Pericardium fibroblast (primary cell): Measurements from ENCODE around the gene GP9.

- RAMPAGE, long total RNA = no peak
Observed at GRCh38 chr3:128742672-128743274, 16.8 kb downstream of the RAB7A start.

DNA sequence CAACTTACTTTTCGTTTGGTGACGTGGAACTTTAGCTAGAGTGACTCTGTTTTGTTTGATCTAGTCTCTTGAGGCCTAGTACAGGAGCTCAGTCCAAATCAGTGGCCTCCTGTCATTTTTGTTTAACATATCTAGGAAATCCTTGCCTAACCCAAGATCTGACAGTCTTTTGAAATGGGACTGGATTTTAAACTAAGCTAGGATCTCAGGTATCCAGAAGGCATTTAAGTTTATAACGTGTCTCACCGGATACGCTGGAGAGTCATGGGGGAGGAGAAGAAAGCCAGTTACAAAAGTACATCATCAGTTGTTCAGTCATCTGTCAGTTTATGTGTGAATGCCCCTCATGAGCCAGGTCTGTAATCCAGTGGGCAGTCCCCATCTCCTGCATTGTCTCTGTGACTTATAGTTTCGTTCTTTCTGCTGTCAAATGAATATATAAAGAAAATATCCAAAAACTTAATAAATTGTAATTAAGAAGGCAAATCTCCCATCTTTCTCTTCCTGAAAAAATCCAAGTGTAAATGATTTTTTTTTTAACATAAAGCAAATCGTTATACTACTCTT lies 44.4 kb downstream of the RAB7A start:
- RAMPAGE, long total RNA = no peak

GRCh38 chr3:128922679-128923649 lies 43.5 kb downstream of the ACAD9 start:
- RAMPAGE, long total RNA = no peak

DNA sequence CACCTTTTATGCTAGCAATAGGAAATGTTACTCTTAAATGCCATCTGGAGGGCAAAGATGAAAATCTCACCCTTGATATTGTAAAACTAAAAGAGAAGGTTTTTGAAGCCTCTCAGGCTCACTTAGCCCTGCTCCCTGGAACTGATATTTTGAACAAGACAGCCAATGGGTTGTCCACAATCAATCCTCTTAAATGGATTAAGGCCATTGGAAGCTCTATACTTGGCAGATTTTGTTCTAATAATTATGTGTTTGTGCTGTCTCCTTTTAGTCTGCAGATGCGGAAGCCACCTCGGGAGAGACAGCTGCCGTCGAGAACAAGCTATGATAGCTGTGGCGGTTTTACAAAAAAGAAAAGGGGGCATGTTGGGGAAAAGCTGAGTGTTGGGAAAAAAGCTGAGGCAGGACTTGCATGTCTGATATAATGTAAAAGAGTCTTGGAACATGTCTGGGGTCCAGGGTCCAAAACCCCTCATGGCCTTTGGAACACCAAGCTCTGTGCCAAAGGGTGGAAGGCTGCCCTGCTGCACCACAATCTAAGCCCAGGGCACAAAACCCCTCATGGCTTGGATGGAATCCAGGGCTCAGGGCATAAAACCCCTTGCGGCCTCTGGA lies 44.4 kb downstream of the ACAD9 start:
- RAMPAGE, long total RNA = no peak

- RAMPAGE, long total RNA = no peak
Observed at GRCh38 chr3:129047460-129047659, 13.2 kb upstream of the GP9 start.

DNA sequence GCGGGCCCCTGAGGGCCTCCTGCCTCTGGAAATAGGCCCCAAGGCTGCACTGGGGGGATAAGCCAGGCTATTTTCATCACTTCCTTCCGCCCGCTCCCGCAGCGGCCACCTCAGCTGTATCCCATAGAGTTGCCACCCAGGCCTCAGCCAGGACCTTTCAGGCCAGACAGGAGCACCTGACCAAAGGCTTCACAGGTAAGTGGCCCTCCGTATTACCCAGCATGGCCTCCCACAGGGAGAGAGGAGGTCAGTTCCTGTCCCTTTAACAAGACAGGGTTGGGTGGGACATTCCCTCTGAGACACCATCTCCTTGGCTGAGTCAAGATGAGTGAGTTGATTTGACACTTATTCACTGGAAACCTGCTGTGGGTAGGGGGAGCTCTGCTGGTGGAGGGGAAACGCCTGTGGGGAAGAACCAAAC lies at the start of gene GP9:
GP9 (plus strand) TSS at position 124 of the 421 bp plus-strand sequence.
- RAMPAGE, long total RNA = no peak

DNA sequence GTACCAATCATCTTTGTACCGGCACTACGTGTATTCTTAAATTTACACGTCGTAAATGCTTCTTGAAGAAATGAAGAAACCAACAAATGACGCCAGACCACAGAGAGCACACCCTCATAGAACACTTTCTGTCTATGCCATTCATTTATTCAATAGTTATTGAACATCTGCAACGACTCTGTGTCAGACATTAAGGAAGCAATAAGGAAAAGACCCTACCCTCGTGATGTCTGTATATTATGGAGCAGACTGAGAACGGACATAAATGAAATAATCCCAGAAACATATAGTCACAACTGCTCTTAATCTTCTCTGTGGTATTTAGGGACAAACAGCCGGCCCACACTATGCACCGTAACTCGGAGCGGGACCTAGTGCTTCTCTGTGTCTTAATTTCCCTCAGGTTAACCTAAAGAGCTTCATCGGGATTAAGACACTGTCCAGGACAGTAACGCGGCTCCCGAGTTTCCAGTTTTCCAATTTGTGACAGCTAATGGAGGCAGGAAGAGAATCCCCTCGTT lies 480 bp downstream of the ISY1 start:
- RAMPAGE, long total RNA = no peak

- RAMPAGE, long total RNA = no peak
Observed at GRCh38 chr3:129165500-129165959, 4.7 kb upstream of the ISY1 start.

DNA sequence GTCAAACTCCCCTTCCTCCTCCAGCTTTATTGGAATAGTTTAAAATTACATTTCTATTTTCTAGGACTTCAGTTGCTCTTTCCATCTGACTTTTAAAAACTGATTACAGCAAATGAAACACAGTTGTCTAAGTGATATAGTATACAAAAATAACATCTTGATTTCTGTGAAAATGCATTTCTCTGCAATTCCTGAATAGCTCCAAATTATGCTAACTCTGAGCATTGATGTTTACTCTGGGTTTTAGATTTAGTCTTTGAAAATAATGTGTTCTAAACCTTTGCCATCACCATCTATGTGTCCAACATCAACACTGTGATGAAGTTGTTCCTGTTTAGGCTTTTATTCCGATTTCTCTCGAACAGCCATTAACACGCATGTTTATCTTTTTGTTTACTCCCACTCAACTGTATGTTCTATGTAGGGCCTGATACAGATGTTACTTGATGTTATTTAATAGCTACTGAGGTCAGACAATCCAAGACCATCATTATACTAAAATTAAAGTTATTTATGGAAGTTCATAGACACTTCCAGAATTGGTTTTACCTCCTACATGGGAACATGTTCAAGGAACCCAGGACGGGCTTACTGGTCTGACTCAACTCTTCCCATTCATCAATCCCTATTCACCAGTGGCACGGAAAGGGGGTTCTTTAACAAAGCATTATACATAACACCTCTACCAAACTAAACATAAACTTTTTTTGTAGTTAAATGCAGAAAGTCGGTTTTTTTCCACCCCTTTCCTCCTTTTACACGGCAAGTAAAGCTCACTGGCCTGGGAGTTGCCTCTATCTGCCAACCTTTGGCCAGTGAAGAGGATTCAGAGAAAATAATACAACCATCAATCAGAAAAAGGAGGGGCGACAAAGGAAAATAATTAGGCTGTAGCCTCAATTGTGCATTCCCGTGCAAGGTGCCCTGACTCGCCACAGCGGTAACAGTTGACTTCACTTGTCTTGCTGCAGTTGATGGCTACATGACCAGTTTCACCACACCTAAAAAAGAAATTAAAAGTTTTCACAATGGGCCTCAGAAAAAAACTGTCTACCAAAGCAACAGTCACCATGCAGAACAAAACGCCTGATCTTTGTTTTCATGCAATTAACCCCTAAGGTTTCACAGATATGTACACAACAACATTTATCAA lies 9.1 kb upstream of the ISY1 start:
- RAMPAGE, long total RNA = no peak

- RAMPAGE, long total RNA = no peak
Observed at GRCh38 chr3:129313305-129314582, 2.3 kb downstream of the H1-10 start.

- RAMPAGE, long total RNA = no peak
Observed at GRCh38 chr3:129343675-129344313, 27.7 kb upstream of the H1-10 start.

DNA sequence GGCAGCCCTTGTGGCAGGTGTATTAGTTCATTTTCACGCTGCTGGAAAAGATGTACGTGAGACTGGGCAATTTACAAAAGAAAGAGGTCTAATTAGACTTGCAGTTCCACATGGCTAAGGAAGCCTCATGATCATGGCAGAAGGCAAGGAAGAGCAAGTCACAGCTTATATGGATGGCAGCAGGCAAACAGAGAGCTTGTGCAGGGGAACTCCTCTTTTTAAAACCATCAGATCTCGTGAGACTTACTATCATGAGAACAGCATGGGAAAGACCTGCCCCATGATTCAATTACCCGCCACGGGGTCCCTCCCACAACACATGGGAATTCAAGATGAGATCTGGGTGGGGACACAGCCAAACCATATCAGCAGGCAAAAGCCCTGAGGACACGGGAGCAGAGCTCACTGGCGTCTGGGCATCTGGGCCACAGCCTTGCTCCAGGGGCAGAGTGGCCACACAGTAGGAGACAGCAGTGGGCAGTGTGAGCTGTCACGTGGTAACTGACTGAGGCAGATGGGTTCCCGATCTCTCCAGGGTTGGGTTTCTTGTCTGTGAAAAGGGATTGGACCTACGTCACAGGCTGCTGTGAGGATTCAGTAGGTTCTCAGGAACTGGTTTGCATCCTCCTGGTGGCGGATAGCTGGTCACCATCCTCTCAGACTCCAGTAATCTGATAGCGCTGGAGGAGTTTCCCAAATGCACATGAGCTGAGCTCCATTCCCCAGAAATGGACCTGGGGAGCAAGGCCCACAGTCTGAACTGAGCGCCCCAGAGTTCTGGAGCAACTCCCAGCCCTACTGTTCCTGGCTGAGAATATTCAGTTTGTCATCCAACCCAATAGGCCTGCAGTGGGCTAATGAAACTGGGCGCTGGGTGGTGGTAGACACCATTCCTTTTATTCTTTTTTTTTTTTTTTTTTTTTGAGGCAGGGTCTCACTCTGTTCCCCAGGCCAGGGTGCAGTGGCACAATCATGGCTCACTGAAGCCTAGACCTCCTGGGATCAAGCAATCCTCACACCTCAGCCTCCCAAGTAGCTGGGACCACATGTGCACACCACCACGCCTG lies 42.8 kb downstream of the EFCAB12 start:
- RAMPAGE, long total RNA = no peak

DNA sequence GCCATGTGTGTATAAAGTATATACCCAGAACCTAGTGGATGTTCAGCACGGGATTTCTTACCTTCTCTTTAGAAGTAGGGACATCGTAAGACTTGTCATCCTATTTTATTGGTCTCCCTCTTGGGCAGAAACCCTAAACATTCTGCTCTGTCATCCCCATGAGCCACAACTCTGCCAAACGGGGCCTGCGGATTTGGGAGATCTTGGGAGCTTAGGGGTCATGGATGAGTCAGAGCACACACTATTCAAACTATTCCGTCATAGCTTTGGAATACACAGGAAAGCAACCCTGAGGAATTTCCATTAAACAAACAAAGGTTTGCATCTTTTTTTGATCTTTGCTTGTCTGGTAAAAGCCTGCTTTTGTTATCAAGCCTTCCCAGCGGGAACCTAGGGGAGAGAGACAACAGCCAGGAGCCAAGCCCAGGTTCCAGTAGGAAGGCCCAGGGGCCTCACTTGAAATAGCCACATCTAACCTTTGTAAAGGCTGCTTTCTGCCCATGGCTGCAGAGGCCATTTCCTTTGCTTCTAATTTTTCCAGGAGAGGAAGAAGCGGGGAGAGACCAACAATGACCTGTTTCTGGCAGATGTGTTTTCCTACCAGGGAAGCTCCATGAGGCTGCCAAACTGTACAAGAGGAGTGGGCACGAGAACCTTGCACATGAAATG lies 39.6 kb downstream of the EFCAB12 start:
- RAMPAGE, long total RNA = no peak

DNA sequence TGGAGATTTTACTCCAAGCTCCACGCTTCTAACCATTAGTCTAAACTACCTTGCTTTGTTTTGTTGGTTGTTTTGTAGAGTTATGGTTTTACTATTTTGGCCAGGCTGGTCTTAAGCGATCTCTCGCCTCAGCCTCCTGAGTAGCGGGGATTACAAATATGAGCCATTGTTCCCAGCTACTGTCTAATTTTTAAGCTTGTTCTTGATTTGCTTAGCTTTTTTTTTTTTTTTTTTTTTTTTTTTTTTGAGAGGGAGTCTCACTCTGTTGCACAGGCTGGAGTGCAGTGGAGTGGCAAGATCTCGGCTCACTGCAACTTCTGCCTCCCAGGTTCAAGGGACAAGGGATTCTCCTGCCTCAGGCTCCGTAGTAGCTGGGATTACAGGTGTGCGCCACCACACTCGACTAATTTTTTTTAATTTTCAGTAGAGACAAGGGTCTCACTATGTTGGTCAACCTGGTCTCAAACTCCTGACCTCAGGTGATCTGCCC lies 28.5 kb downstream of the EFCAB12 start:
- RAMPAGE, long total RNA = no peak

- RAMPAGE, long total RNA = no peak
Observed at GRCh38 chr3:129423553-129424039, 4.8 kb downstream of the EFCAB12 start.

DNA sequence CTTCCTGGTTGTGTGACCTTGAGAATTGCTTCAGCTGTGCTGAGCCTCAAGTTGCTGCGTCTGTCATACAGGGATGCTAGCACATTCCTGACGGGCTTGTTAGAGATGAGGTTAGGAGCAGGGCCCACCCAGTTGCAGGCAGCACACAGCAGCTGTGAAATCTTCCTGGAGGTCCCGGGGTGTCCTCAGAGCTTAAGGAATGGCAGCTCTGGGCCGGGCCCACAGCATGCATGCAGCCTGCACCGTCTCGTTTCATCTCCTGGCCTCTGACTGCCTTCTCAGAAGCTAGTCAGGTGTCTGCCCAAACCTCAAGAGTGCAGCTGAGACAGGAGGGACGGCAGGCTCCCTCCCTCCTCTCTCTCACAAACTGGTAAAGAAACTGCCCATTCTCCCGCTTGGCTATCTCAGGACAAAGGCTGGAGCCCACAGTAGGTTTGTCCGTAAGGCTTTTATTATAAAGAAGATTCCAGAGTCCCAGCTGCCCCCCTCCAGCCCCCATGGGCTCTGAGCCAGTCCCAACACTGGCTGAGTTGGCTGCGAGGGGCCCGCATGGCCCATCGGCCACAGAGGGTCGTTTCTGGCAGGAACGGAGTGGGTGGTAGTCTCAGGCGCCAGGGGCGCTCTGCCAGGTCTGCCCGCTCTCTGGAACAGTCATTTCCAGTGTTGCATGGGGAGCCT lies 11.9 kb downstream of the H1-8 start:
- RAMPAGE, long total RNA = no peak

DNA sequence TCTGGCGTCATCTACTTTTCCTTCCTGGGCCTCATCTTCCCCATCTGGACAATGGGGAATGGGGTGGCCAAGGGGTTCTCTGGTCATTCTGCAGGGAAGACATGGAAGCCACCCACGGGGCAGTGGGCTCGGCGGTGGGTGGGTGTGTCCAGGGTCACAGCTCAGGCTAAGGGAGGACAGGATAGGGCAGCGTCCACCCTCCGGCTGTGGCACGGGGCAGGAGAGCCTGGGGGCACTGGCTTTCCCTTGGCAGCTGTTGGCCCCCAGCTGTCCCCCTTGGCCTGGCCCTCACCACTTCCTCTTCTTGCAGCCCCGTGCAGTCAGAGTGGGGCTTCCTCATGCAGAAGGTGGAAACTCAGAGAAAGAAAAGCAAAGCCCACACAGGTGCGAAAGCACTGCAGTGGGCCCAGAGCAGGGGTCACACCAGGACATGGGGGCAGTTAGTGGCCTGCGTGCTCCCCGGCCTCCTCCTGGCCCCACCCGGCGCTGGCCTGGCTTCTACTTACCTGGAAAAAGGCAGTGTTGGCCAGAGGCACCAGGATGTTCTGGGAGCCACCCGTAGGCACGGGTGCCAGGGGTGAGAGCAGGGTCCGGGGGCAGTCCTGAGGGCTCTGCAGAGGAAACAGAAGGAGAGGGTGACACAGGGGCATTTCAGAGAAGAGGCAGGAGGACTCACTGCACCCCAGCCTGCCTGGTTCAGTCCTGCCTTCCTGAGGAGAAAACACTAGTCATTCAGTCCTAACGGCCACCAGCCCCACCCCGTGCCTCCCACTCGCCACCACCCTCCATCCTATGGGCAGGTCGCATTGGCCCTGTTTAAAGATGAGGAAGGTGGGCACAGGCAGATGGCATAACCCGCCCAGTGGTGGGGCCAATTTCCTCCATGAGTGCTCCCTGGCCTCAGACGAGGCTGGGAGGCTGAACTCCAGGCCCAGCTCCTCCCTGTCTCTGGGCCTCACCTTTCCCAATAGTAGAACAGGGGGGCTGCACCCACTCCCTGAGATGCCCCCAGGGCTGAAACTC lies 28.3 kb downstream of the PLXND1 start:
- RAMPAGE, long total RNA = no peak

GRCh38 chr3:129582940-129583336 lies 23.5 kb downstream of the PLXND1 start:
- RAMPAGE, long total RNA = no peak

- RAMPAGE, long total RNA = no peak
Observed at GRCh38 chr3:129615499-129616116, 9.1 kb upstream of the PLXND1 start.

DNA sequence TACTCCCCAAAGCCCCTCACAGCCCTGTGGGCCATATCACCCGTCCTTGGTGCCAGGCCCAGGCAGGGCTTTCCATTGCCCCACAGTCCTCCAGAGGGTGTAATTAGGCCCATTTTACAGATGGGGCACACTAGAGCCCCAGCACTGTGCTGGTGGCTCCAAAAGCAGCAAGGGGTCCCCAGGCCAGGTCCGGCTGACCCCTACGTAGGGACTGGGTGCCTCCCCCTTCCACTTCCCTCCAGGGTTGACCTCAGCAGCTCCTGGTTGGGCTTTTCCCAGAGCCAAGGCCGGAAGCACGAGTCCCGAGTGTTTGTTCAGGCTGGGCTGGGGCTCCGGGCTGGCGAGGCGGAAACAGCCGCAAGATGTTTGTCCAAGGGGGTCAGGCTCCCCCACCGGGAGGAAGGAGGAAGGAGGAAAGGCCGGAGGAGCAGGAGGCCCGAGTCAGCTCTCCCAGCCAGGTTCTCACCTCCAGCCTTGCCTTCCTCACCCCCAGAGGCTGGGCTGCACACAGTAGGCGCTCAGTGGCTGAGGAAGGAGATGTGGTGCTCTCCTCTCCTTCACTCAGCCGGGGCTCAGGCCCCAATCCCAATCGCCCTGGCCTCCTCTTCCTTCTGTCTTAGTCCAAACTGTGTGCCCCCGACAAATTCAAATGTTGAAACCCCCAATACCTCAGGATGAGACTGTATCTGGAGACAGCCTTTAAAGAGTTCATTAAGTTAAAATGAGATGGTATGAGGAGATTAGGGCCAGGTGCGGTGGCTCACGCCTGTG lies 17.1 kb upstream of the PLXND1 start:
- RAMPAGE, long total RNA = no peak